Adrenal gland (tissue), 7 donors: ENCODE measurements around the gene IGSF11.

DNA sequence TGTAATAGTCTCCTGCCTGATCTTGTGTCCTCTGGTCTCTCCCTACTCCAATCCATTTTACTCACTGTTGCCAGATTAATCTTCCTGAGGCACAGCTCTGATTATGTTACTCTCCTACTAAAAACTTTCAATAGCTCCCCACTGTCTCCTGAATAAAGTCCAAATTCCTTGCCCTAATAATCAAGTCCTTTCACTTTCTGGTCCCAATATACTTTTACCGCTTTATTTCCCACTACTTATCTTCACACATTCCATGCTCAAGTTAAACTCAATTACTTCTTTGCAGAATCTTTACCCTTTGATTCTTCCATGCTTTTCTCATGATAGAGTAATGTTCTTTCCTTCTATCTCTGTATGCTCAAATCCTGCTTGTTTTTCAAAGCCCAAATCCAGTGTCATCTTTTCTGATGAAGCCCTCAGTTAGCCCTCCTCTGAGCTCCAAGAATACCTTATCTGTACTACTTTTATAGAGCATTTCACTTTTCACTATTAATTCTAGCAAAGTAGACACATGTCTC, 181.1 kb downstream of the TIGIT start:
- PRO-cap, 3 experiments: no peak in any of the 3 experiments
- RAMPAGE, long total RNA, 4 experiments: no peak in any of the 4 experiments
- RRBS: no CpG with 5 or more reads among the region's 1 CpG

- PRO-cap, 3 experiments: no peak in any of the 3 experiments
- RAMPAGE, long total RNA, 4 experiments: no peak in any of the 4 experiments
- RRBS: no CpG with 5 or more reads among the region's 6 CpGs
These were observed 419.2 kb downstream of the TIGIT start for GRCh38 chr3:114712995-114713522.

- PRO-cap, 3 experiments: no peak in any of the 3 experiments
- RAMPAGE, long total RNA, 4 experiments: no peak in any of the 4 experiments
- RRBS: no CpG with 5 or more reads among the region's 3 CpGs
These were observed 424.9 kb downstream of the TIGIT start for GRCh38 chr3:114718597-114719282.

- PRO-cap, 3 experiments: peak in 3 of 3 experiments; most common plus-strand start chr3:115147918 (in 2); most common minus-strand start chr3:115148246 (in 1)
- RAMPAGE, long total RNA, 4 experiments: no peak in any of the 4 experiments
- RRBS: 2% methylated on average over 28 of the region's 49 CpGs
These were observed 851 bp upstream of the ZBTB20 start for GRCh38 chr3:115147750-115148528.

- PRO-cap, 3 experiments: peak in 3 of 3 experiments; most common plus-strand start chr3:116875586 (in 3)
- RAMPAGE, long total RNA, 4 experiments: no peak in any of the 4 experiments
These were observed 430.1 kb upstream of the LSAMP start for GRCh38 chr3:116875375-116875700.

DNA sequence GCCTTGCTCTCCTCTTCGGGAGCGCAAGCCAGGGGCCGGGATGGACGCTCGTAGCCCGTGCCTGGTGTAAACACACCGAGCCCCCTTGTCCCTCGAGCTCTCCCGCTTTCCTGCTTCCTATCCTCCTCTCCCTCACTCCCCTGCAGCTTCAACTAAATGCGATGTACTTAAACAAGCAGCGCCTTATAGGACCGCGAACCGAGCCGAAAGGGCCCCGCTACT, 1037.3 kb downstream of the IGSF11 start:
- PRO-cap, 3 experiments: peak in 3 of 3 experiments; most common minus-strand start position 142 of the sequence (in 2)
- RAMPAGE, long total RNA, 4 experiments: start-site peak on the minus strand in 4 of 4 experiments, centred at positions 101 to 146 of the sequence, 100 to 1,267 reads per replicate
- RRBS: 4% methylated on average over 3 of the region's 16 CpGs

DNA sequence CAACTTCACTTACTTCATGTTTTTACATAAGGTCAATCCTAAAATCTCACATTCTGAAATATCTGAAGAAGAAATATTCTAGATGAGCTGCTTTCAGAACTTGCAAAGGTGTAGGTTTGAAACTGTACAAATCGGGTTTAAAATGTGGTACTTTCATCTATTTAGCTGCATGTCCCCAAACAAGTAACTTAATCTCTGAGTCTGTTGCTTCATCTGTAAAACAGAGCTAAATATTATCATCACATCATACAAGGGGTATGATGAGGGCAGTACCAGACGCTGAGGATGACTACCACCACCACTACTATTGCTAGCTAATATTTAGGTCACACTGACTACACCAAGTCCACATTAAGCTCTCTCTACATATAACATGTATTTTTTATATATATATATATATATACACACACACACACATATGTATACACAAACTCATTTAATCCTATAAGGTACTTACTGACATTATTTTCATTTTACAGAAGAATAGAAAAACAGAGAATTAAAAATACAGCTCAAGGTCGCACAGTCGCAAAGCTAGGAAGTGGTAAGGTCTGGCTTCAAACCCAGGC, 101.5 kb downstream of the IGSF11 start:
- PRO-cap, 3 experiments: no peak in any of the 3 experiments
- RAMPAGE, long total RNA, 4 experiments: no peak in any of the 4 experiments
- RRBS: no CpG with 5 or more reads among the region's 4 CpGs

GRCh38 chr3:118972997-118973211, 61.7 kb downstream of the IGSF11 start:
- PRO-cap, 3 experiments: no peak in any of the 3 experiments
- RAMPAGE, long total RNA, 4 experiments: no peak in any of the 4 experiments
- RRBS: no CpG with 5 or more reads among the region's 3 CpGs

DNA sequence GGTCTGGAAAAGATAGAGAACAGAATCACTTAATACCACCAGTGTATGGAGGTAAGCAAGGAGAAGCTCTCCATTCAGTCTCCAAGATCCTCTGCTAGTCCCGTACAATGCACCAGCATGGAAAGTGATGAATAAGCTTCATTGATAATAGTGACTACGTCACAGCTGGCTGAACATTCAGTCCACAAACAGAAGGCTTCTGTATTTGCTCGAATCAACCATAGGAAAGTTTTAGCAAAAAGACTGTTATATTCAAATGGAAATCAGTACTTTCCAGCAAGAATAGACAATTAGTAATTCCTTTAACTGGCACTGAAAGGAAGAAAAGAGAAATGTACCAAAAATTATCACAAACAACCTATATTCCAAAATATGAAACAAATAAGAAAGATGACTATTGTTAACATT, 42.8 kb downstream of the IGSF11 start:
- PRO-cap, 3 experiments: peak in 3 of 3 experiments; most common plus-strand start position 176 of the sequence (in 1); most common minus-strand start position 93 of the sequence (in 3)
- RAMPAGE, long total RNA, 4 experiments: no peak in any of the 4 experiments
- RRBS: no CpG with 5 or more reads among the region's 3 CpGs

DNA sequence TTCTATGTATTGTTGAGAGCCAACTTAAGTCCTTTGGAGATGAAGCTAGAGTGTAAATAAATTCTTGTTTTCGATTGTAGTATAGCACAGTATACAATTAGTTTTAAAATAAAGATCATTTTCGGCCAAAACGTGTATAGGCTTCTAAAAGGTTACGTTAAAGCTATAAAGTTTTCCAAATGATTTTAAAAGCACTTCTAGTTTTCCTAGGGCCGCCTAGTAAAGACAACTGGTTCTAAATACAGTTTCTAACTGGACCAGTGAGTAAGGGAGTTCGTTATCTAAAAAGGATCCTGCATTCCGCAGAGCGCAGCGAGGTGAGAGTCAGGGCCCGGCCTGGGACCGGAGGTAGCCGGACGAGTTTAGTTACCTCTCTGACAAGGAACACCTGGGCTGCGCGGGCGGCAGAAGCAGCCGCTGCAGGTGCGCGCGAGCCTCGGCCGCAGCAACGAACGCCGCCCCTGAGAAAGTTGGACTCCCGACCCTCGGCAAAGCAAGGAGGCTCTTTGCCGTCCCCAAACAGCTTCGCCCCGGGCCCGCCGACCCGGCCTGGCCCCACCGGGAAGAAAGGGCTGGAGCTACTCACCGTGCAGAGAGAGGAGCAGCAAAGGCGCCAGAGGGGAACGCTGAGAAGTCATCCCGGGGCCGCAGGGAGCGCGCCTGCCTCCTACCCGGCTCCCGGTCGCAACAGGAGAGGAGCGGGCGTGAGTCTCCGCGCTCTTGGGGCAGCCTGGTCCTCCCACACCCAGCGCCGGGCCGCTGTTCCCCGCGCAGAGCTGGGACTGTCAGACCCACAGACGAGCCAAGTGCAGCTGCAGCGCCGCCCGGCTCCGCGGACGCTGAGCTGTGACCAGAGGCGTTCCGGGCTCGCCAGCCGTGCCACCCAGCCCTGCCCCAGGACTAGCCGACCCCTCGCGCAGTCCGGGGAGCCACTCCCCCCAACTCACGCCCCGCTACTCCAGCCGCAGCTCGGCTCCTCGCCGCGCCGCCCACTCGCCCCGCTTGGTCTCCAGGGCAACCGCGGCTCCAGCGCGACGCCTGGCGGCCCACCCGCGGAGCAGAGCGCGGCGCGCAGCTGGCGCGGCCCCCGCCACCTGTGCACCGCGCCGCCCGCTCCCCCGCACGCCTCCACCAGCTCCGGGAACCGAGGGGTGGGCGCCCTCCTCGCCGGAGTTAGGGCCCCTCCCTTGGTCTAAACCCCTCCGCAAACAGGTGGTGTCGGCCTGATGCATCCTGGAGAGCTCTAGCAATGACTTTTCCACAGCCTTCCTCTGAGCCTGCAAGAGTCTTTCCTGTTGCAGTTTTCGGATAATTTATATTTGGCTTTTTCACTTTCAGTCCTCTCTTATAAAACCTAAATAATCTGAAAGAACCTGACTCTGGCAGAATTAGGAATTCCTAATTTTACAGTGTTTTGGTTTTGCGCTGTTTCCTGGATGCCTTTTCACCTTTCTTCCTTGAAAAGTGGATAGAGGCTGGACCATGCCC, at the start of gene IGSF11:
Gene IGSF11 (minus strand): TSS at position 902 of the 1,488 bp plus-strand sequence.
- PRO-cap, 3 experiments: peak in 3 of 3 experiments; most common plus-strand start position 788 of the sequence (in 3); most common minus-strand start position 902 of the sequence (in 3)
- RAMPAGE, long total RNA, 4 experiments: start-site peak on the minus strand in 3 of 4 experiments, centred at positions 815 to 893 of the sequence, 304 to 653 reads per replicate
- RRBS: 1% methylated on average over 30 of the region's 108 CpGs

- PRO-cap, 3 experiments: no peak in any of the 3 experiments
- RAMPAGE, long total RNA, 4 experiments: no peak in any of the 4 experiments
- RRBS: no CpG with 5 or more reads among the region's 13 CpGs
These were observed 43.1 kb downstream of the ARHGAP31 start for GRCh38 chr3:119337197-119337809.

- PRO-cap, 3 experiments: no peak in any of the 3 experiments
- RAMPAGE, long total RNA, 4 experiments: no peak in any of the 4 experiments
- RRBS: no CpG with 5 or more reads among the region's 7 CpGs
These were observed 62.4 kb downstream of the TMEM39A start for GRCh38 chr3:119400993-119401433.

- PRO-cap, 3 experiments: no peak in any of the 3 experiments
- RAMPAGE, long total RNA, 4 experiments: no peak in any of the 4 experiments
- RRBS: 68% methylated on average over 8 of the region's 31 CpGs
These were observed 61.8 kb downstream of the TMEM39A start for GRCh38 chr3:119401434-119402272.

DNA sequence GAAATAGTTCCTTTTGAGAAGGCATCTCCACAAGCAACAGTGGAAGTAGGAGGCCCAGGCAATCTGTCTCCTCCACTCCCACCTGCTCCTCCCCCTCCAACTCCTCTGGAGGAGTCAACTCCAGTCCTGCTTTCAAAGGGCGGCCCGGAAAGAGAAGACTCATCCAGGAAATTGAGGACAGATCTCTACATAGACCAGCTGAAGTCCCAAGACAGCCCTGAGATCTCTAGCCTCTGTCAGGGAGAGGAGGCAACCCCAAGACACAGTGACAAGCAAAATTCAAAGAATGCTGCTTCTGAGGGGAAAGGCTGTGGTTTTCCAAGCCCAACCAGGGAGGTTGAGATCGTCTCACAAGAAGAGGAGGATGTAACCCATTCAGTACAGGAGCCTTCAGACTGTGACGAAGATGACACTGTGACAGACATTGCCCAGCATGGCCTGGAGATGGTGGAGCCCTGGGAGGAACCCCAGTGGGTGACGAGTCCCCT, 49.2 kb downstream of the TMEM39A start:
- PRO-cap, 3 experiments: no peak in any of the 3 experiments
- RAMPAGE, long total RNA, 4 experiments: no peak in any of the 4 experiments
- RRBS: no CpG with 5 or more reads among the region's 5 CpGs

GRCh38 chr3:119417690-119418389, 45.6 kb downstream of the TMEM39A start:
- PRO-cap, 3 experiments: no peak in any of the 3 experiments
- RAMPAGE, long total RNA, 4 experiments: start-site peak on the plus strand in 1 of 4 experiments, at chr3:119417927-119418182 at its widest, 7 reads per replicate
- RRBS: no CpG with 5 or more reads among the region's 5 CpGs

- PRO-cap, 3 experiments: no peak in any of the 3 experiments
- RAMPAGE, long total RNA, 4 experiments: no peak in any of the 4 experiments
- RRBS: no CpG with 5 or more reads among the region's 10 CpGs
These were observed 21.6 kb downstream of the PLA1A start for GRCh38 chr3:119619186-119619855.

GRCh38 chr3:119665749-119666607, 5.6 kb upstream of the POPDC2 start:
- PRO-cap, 3 experiments: no peak in any of the 3 experiments
- RAMPAGE, long total RNA, 4 experiments: no peak in any of the 4 experiments
- RRBS: no CpG with 5 or more reads among the region's 6 CpGs

DNA sequence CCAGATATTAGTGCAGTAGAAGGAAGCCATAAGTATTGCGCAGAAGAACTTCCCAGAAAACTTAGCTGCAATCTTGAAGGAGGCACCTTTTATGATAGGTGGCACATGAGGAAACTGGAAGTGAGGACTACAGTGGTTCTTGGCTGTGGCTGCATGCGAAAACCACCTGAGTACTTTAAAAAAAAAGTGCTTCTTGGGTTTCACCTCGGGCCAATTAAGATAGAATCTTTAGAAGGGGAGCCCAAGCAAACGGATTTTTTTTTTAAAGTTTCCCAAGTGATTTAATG, 12.5 kb upstream of the NR1I2 start:
- PRO-cap, 3 experiments: no peak in any of the 3 experiments
- RAMPAGE, long total RNA, 4 experiments: no peak in any of the 4 experiments
- RRBS: no CpG with 5 or more reads among the region's 4 CpGs

DNA sequence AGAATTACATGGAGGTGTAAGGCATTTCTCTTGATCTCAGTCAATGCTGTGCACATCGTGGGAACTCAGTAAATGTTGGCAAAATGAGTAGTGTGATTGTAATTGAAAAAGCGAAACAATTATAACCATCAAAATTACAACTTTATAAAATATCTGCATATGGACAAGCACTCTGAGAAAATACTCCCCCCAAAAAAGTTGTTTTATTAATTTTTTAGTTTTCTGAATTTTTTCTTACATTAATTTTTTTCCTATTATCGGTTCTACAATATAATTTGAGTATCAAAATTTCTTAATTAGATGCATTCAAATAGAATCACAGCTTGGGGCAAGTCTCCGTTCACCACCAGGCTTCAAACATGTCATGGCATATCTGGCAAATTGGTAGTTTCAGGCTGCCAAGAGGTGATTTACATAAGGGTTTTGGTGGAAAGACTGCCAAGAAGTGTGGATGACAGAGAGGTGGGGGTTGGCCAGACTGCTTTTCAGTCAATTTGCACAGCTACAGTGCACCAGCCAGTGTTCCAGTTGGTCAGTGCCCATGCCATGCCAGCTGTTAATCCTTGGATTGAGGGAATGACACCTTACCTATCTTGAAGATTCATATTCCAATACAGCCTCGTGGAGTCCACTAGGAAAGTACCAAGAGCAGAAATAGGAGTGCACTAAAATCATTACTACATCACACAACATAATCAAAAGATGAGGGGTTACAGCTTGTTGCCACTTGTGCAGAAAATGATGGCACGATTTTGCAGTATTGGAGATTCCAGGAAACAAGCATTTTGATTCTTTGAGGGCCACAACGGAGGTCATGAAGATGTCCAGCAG, 8.4 kb upstream of the GSK3B start:
- PRO-cap, 3 experiments: no peak in any of the 3 experiments
- RAMPAGE, long total RNA, 4 experiments: no peak in any of the 4 experiments
- RRBS: no CpG with 5 or more reads among the region's 7 CpGs

GRCh38 chr3:120387753-120388089, 38.6 kb upstream of the LRRC58 start:
- PRO-cap, 3 experiments: no peak in any of the 3 experiments
- RAMPAGE, long total RNA, 4 experiments: no peak in any of the 4 experiments
- RRBS: no CpG with 5 or more reads among the region's 10 CpGs